Suprapubic skin (tissue), 4 donors: ENCODE data around the genes CEACAM19 and BCAM.

DNA sequence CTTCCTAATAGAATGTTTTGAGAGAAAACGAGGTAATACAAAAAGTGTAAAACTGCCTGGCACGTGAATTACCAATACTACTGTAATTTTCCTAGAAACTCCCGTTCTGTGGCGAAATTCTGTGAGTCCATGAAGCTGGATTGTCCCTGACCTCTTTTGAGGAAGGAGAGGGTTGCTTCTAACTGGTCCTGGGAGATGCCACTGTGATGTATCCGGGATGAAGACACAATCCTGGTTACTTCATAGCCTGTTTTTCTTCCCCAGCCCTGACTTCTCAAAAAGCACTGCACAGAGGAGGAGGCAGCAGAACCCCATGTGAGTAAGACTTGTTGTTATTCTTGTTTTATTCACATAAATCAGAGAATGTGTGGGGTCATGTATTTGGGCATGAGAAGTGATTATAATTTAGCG lies 598 bp downstream of the ZNF226 start:
- PRO-cap: no peak
- RAMPAGE, long total RNA, 4 experiments: no peak in any of the 4 experiments

- PRO-cap: no peak
- RAMPAGE, long total RNA, 4 experiments: no peak in any of the 4 experiments
Observed at GRCh38 chr19:44177746-44179039, 13.3 kb downstream of the ZNF226 start.

GRCh38 chr19:44587626-44588329 lies 25.6 kb upstream of the IGSF23 start:
- PRO-cap: no peak
- RAMPAGE, long total RNA, 4 experiments: no peak in any of the 4 experiments

- PRO-cap: no peak
- RAMPAGE, long total RNA, 4 experiments: no peak in any of the 4 experiments
Observed at GRCh38 chr19:44596723-44597260, 16.6 kb upstream of the IGSF23 start.

- PRO-cap: no peak
- RAMPAGE, long total RNA, 4 experiments: no peak in any of the 4 experiments
Observed at GRCh38 chr19:44648989-44649594, 5.4 kb downstream of the PVR start.

- PRO-cap: no peak
- RAMPAGE, long total RNA, 4 experiments: no peak in any of the 4 experiments
Observed at GRCh38 chr19:44671149-44671562, at the start of gene CEACAM19. TSS of gene CEACAM19 (plus strand) at chr19:44671482.

DNA sequence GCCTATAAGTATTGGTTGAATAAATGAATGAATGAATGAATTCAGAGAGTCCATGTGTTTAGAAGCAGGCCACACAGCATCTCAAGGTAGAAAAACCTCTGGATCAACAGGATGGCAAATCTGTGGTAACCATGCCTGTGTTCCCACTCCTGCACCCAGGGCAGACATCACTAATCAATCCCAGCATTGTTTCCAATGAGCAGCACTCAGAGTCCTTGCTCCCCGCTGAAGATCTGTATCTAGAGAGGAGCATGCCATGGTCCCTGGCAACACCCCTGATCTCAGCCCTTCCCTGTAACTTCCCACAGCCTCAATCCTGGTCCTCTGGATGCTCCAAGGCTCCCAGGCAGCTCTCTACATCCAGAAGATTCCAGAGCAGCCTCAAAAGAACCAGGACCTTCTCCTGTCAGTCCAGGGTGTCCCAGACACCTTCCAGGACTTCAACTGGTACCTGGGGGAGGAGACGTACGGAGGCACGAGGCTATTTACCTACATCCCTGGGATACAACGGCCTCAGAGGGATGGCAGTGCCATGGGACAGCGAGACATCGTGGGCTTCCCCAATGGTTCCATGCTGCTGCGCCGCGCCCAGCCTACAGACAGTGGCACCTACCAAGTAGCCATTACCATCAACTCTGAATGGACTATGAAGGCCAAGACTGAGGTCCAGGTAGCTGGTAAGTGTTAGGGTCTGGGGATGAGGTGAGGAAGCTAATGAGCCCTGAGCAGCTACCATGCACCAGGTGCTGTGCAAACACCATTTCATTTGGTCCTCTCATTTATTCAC lies 1.2 kb downstream of the CEACAM19 start:
- PRO-cap: no peak
- RAMPAGE, long total RNA, 4 experiments: no peak in any of the 4 experiments

GRCh38 chr19:44725576-44726197 lies 22.8 kb upstream of the BCL3 start:
- PRO-cap: no peak
- RAMPAGE, long total RNA, 4 experiments: no peak in any of the 4 experiments

DNA sequence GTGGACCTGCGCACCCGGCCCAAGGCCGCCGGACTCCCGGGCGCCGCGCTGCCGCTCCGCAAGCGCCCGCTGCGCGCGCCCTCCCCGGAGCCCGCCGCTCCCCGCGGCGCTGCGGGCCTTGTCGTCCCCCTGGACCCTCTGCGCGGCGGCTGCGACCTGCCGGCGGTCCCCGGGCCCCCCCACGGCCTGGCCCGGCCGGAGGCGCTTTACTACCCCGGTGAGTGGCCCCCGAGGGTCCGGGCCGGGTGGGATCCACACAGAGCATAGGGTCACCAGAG lies 261 bp downstream of the BCL3 start:
- PRO-cap: no peak
- RAMPAGE, long total RNA, 4 experiments: no peak in any of the 4 experiments

- PRO-cap: bidirectional peak, plus-strand start at chr19:44809103, minus-strand start at chr19:44808940
- RAMPAGE, long total RNA, 4 experiments: start-site peak on the plus strand in 1 of 4 experiments, at chr19:44809092-44809107 at its widest, 87 reads per replicate
Observed at GRCh38 chr19:44808592-44809382, at the start of gene BCAM. TSS of gene BCAM (plus strand) at chr19:44809103.

GRCh38 chr19:44908226-44909061 lies 2.8 kb downstream of the APOE start:
- PRO-cap: no peak
- RAMPAGE, long total RNA, 4 experiments: no peak in any of the 4 experiments

- PRO-cap: no peak
- RAMPAGE, long total RNA, 4 experiments: no peak in any of the 4 experiments
Observed at GRCh38 chr19:44919039-44919567, 4.7 kb downstream of the APOC1 start.

DNA sequence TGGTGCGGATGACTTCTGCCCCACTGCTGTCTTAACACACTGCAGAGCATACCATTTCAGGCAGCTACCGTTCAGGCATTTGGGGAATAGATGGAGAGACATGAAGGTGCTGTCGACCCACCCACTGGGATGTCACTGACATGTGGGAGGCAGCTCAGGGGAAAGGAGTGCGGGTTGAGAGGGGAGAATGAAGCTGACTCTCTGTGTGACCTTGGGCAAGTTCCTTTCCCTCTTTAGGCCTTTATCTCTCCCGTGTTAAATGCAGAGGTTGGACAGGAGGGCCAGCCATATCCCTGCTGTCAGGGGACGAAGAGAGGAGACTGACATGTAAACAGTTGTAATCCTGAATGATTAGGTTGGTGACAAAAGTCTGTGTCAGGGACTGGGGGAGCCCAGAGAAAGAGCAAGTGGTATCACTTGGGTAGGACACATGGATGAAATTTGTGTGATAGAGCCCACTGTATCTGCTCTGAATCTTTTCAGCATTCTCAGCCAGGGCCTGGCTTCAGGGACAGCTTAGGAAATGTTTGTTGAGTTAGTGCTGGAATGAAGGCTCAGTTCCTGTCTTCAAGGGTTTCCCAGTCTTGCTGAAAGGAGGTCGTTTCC lies 1.0 kb downstream of the CLPTM1 start:
- PRO-cap: no peak
- RAMPAGE, long total RNA, 4 experiments: no peak in any of the 4 experiments

DNA sequence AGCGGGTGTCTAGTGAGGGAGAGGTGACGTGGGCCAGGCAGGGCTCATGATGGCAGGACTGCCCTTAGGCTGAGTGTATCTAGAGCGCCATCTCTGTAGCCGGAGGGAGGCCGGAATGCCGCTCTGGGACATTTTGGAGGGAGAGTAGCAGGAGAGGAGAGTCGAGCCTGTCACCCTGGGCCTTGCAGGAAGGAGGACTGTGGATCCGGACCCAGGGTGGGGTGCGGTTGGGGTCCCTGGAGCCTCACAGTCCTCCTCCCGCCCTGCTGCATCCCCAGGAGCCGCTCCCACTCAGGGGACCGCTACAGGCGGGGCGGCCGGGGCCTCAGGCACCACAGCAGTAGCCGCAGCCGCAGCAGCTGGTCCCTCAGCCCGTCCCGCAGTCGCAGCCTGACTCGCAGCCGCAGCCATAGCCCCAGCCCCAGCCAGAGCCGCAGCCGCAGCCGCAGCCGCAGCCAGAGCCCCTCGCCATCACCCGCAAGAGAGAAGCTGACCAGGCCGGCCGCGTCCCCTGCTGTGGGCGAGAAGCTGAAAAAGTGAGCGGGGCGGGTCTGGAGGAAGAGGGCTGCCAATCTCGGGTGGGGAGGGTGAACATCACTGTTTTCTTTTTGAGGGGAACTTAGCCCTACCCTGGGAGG lies 9.1 kb downstream of the ZNF296 start:
- PRO-cap: no peak
- RAMPAGE, long total RNA, 4 experiments: no peak in any of the 4 experiments

DNA sequence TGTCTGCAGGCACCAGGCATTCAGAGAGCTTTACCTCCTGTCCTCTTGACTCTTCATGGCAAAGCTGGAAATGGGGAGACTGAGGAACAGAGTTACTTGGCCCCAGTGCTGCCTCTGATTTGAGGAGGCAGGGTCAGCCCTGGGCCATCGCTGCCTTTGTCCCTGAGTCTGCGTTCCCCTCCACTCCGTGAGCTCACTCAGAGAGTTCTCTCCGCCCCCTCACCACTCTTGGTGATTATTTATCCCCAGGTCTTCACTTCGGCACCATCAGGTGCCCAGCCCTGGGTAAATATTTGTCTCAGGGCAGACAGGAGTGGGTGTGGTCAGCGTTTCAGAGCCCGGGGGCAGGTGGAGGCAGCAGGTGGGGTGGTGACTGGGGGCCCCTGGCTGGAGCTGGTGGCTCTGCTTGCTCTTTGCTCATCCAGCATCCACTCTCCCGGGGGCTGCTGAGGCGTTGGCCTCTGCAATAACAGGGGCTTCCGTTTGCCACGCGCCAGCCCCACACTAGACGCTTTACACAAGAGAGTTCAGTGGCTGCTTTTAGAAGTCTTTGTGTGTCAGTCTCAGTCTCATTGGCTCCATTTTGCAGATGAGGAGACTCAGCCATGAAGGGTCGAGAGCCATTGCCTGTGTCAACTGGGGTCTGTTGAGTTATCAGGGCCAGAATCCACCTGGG lies 20.7 kb downstream of the PPP1R37 start:
- PRO-cap: no peak
- RAMPAGE, long total RNA, 4 experiments: no peak in any of the 4 experiments

DNA sequence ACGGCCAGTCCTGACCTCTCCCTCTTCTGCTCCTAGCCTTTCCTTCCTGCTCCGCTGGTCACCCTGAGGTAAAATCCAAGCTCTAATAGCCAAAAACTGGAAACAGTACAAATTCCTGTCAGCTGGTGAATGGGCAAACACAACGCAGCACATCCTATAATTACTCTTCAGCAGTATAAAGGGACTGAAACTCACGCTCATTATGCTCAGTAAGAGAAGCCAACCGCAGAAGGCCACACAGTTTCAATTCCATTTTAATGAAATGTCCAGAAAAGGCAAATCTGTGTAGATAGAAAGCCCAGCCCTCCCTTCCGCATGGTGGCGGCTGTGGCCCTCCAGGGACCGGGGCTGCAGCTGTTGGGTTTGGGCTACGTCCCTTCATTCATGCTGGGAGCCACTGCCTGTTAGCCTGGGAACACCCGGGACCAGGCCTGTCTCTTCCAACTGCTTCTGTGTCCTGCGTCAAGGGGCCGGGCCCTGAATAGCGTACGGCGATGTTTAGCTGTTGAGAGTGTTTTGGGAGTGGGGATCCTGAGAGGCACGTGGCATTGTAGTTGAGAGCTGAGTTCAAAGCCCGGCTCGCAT lies 23.5 kb downstream of the NKPD1 start:
- PRO-cap: no peak
- RAMPAGE, long total RNA, 4 experiments: no peak in any of the 4 experiments

DNA sequence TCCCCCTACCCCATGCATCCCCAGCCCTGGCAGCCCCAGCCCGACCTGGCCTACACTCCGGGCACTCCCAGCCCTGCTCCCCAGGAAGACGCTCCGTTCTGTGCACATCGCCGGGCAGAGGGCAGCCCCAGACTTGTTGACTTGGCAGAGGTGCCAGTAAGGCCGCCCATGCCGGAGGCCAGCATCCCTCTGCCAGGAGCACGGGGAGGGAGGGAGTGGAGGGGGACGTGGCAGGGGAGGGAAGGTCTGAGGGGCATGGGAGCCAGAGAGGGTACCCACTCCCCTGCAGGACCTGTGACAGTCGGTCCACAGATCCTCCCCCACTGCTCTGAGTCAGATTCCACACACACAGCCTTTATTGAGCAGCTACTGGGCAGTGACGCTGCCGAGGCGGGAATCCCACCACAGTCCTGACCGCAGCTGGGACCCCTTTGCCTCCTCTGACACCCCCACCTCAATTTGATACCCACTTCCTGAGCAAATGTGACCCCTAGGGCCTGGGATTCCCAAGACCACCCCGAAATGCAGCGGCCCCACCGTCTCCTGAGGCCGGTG lies 1.9 kb upstream of the NKPD1 start:
- PRO-cap: no peak
- RAMPAGE, long total RNA, 4 experiments: no peak in any of the 4 experiments

- PRO-cap: no peak
- RAMPAGE, long total RNA, 4 experiments: no peak in any of the 4 experiments
Observed at GRCh38 chr19:45270164-45270667, 19.1 kb downstream of the MARK4 start.

GRCh38 chr19:45287165-45287738 lies 35.4 kb downstream of the CKM start:
- PRO-cap: no peak
- RAMPAGE, long total RNA, 4 experiments: no peak in any of the 4 experiments

DNA sequence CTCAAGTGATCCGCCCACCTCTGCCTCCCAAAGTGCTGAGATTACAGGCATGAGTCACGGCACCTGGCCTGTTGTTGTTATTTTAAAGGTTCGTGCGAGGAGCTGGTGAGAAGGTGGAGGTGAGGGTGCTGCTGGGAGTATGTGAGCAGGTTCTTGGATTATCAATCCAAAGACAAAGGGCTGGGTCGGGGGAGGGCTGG lies 1.6 kb downstream of the CKM start:
- PRO-cap: no peak
- RAMPAGE, long total RNA, 4 experiments: no peak in any of the 4 experiments